UCH-1 (cell line): ENCODE data around the genes ANGPTL2 and RPL12.

- RRBS = no CpG with 5 or more reads among the region's 8 CpGs
Measured at GRCh38 chr9:125765269-125766300, 18.4 kb downstream of the PBX3 start.

DNA sequence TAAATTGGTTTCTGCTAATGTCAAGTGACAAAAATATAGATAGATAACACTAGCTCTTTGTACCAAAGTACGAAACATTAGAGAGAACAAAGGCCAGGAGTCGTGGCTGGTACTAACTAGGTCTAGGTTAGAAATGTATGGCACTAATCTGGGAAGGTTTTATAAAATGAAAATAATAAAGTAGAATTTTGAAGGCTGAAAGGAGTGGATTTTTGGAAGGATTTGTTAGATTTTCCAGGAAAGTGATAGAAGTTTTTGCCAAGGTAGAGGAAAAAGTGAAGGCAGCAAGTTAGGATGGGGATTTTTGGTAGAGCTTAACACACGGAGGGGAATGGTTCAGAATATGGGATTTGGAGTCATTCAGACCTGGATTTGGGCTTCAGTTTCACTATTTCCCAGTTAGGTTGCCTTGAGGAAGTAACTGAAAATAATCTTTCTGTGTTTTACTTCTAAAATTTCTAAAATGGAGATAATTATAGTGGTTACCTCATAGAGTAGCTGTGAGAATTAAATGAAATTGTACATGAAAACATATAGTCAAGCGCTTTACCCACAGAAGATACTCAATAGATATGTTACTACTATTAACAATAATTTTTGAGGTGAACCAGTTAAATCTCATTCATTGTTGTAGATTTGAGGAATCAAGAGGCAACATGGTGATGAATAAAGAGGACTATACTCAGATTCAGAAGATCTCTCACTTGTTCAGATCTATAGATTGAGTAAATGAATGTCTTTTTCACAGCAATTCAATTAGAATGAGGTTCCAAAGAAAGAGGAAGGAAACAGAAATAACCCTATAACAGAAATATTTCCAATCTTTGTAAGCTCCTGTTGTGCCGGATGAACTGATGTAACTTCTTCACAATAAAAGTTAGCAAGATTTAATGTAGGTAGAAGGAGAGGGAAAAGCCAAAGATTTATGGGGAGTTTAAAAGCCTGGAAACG is 91.8 kb downstream of the PBX3 start:
- RRBS = no CpG with 5 or more reads among the region's 6 CpGs

DNA sequence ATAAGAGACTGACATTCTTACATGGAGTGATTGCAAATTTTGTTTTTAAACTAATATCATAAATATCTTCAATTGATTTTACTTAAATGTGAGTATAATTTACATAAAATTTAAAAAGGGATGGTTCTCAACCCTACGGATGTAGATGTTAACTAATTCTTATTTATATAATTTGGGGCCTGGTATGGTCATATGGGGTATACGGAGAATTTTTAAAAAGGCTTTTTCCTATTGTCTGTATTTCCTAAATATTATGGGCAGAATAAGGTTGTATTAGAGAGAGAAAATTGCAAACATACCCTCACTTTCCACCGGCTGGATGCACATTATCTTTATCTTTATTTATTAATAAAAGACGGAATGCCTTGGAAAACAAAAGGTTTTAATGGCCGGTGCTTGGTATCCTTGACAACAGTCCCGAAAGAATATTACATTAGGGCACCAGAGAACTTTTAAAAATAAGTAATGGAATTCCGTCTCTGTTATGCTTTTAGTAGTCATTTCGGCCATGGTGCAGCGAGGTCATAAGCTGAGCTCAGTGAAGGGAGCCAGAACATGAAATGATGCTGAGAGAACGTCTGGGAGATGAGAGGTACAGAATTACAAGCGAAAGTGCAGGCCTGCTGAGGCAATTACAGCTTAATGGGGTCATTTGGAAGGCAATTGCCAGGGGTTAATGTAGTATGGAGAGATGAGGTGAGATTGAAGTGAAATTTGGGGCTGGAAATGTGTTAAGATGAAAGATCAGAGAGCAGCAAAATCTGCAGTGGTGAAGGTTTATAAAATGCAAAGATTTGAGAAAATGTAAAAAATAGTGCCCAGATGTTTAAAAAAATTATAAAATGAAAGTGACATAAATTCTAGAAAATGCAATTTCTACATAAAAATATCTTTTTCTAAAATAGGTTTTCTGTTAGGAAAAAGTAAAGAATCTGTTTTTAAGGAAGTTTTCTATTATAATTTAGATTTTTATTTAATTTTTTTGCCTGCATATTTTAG is 96.3 kb downstream of the PBX3 start:
- RRBS = 91% methylated on average over 1 of the region's 11 CpGs

GRCh38 chr9:126337582-126338461 is 11.2 kb downstream of the MVB12B start:
- RRBS = 86% methylated on average over 4 of the region's 38 CpGs

DNA sequence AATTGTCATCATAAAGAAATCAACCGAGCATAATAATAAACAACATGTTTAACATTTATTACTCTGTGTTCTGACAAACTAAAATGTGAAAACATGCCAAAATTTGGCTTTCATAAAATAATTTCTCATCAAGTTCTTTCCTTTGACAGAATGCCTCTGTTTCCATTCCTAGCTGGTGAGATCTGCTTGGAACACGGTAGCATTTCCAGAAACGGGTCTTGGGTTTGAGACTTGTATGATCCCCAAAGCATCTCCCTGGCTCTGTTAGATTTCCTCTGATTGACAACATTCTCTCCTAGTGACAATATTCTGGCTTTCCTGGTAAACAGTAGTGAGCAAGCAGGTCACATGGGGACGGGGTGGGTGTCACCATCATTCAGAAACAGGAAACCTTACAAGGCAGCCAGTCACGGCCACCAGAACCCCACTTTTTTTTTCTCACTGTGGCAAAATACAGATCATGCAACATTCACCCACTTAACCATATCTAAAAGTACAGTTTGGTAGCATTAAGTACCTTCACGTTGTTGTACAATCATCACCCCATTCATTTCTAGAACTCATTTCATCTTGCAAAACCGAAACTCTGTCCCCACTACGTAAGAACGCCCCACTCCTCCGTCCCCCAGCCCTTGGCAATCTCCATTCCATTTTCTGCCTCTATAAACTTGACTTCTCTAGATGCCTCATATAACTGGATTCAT is 90.1 kb upstream of the LMX1B start:
- RRBS = no CpG with 5 or more reads among the region's 10 CpGs

DNA sequence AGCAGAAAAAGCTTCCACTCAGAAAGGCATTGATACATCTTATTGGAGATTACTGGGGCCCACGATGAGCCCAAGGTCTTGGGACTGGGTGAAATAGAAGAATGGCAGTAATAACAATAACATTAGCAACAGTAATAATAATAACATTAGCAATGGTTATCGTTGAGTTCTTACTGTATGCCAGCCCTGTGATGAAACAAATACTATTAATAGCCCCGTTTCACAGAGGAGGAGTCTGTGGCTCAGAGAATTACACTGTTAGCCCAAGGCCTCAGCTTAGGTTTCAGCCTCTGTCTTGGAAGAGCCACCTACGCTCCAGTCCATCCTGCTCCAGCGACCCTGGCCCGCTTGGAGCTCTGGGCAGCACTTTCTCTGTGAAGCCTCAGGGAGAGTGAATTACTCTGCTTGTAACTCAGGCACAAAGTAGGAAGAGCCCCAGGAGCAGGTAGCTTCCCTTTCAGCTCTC is 26.6 kb upstream of the LMX1B start:
- RRBS = no CpG with 5 or more reads among the region's 6 CpGs

DNA sequence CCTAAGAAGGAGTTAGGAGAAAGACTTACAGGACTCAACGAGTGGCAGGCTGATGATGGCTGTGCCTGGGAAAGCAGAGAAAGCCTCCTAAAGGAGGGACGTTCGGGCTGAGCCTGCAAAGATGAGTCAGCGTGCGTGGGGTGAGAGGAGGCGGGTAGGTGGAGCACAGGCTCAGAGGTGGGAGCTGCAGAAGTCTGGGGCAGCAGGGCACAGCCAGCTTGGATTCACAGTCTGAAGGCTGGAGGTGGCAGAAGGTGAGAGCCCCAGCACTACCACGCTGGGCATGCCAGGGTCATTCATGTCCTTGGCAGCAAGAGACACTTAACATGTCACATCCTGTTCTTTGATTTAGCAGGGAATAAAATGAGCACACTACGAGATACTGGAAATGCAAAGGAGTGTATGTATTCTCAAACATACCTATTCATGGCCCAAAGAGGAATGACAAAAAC is 90.9 kb downstream of the LMX1B start:
- RRBS = no CpG with 5 or more reads among the region's 8 CpGs

DNA sequence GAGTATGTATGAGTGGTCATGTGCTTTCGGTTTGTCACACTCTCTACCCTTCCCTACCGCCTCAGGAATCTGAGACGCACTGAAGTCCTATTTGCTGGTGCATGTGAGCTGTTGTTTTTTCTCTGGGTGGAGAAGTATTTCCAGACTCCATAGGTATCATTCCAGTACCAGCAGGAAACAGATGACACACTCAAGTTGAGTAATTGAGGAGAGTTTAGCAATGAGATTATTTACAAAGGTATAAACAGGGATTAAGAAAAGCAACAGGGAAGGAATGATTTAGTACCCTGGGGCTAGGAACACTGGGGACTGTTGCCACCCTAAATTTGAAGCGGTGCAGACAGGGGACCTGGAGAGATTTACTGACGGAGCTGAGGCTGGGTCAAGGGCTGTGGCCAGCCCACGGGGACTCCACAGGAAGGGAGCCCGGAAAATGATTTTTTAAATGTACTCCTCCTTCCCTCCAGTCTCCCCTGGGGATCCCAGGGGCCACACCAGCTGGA is 13.3 kb upstream of the ZBTB43 start:
- RRBS = no CpG with 5 or more reads among the region's 7 CpGs

DNA sequence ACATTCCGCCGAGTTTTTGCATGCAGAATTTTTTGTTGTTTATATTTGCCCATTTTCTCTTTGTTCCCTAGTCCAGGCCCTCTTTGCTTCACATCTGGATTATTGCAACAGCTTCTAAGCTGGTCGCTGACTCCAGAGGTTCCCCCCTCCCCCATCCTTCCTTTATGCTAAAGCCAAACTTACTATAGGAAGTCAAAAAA is 1.2 kb downstream of the ZBTB34 start:
- RRBS = no CpG with 5 or more reads among the region's 3 CpGs

DNA sequence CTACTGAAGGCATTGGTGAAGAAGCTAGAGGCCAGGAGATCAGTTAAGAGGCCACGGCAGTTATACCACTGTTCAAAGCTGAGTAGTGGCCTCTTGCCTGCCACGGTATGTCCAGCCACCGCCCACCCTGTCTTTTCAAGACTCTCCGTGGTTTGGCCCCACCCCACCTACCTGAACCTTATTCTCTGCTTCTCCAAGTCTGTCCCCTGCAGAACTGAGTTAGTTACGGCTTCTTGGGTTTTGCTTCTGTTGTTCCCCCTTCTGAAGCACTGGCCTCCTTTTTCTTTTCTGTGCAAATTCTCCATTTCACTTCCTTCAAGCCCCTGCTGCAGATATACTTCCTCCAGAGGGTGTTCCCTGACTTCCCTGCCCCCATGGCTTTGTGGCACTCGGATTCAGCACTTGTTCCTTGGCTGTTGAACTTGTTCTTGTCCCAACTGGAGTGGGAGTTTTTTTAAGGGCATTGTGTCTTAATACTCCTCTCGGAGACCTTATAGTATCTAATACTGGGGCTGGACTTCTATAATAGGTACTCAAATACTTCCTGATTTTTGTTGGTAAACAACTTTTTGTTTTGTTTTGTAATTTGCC is 2.0 kb downstream of the ZBTB34 start:
- RRBS = no CpG with 5 or more reads among the region's 7 CpGs

- RRBS = no CpG with 5 or more reads among the region's 3 CpGs
Measured at GRCh38 chr9:127005198-127005973, 90.8 kb downstream of the RALGPS1 start.

- RRBS = no CpG with 5 or more reads among the region's 4 CpGs
Measured at GRCh38 chr9:127090536-127091200, 31.8 kb downstream of the ANGPTL2 start.

GRCh38 chr9:127121883-127122866 is at the start of gene ANGPTL2:
Gene ANGPTL2 (minus strand): TSS chr9:127122635.
- RRBS = 7% methylated on average over 9 of the region's 37 CpGs

DNA sequence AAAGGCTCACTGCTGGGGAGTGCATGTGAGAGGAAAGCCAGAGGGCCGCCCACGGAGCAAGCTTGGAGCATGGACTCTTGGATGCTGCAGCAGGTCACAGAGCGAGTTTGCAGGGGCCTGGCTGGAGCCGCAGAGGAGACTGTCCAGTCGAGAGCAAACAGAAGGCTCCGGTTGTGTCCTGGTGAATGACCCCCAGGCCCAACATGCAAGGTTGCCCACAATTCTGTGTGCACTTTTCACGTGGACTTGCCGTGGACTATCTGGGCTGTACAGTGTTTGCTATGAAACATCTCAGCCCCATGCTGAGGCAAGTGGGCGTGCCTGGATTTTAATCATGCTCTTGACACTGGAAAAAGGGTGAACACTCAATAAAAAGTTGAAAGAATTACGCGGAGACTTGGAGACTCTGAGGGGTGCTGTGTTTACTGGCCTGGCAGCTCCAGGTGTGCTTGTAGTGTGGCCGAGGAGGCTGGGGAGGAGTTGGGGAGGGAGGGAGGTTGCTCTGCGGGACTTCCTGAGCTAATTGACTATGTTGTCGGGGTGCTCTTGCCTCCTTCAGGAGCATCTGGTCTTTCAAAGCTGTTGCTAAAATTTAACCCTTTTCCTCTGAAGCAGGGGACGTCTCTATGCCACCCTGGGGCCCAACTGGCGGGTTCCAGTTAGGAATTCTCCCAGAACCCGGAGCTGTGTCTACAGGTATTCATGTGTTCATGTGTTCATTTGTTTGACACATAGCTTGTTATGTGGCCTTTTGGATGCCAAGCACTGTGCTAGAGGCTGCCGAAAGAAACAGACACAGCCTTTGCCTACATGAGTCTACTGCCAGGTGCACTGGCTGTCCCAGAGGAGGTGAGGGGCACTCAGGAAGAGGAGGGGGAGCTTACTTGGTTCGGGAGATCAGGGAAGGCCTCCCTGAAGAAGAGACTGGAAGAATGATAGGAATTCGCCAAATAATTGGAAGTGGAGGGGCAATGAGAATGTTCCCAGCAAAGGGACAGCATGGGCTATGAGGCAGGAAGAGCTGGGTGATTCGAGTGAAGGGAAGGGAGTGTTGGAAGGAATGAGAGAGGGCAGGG is 54.2 kb upstream of the GARNL3 start:
- RRBS = no CpG with 5 or more reads among the region's 21 CpGs

DNA sequence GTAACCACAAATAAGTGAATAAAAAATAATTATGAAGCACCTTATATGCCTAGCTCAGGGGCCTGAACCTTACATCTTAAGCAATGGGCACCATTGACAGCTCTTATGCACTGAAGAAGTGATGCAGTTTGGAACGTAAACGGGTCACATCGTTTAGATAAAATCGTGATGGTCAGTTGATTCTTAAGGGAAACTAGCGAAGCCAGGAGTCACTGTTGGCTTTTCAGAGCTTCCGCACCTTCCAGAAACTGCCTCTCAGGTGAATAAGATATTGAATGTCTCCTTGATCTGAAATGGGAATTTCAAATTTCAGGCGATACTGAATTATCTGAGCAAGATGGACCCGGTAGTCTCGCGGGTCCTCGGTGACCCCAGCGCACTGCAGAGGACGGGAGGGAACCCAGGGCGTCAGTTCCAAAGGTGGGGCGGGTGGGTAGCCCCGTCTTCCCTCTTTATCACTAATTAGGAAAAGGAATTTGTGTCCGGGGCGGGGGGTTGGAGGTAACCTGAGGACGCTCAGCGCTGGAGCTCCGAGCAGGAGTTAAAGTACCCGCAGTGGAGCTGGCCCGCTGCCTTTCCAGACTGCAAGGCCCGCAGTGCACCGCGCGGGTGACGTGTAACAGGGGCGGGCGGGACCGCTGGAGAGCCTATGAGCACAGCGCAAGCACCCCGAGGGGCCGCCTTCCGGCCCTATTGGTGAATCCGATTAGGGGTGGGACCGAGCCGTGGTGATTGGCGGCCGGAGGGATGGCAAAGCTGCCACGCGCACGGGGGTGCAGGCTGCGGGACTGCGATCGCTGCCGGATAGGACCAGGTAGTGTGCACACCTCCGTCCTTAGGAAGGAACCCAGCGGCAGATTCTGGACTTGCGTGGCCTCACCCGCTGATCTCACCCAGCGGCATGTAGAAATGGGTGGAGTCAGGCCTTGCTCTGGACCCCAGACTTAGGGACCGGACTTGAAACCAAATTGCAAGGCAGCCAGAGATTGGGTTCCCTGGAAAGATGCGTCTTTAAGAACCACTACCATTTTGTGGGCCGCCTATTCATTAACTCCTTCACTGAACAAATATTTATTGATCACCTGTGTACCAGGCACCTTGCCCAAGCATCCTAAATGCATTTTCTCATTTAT is 19.6 kb upstream of the GARNL3 start:
- RRBS = 3% methylated on average over 13 of the region's 55 CpGs

GRCh38 chr9:127448538-127448881 is 2.7 kb downstream of the RPL12 start:
- RRBS = no CpG with 5 or more reads among the region's 2 CpGs

DNA sequence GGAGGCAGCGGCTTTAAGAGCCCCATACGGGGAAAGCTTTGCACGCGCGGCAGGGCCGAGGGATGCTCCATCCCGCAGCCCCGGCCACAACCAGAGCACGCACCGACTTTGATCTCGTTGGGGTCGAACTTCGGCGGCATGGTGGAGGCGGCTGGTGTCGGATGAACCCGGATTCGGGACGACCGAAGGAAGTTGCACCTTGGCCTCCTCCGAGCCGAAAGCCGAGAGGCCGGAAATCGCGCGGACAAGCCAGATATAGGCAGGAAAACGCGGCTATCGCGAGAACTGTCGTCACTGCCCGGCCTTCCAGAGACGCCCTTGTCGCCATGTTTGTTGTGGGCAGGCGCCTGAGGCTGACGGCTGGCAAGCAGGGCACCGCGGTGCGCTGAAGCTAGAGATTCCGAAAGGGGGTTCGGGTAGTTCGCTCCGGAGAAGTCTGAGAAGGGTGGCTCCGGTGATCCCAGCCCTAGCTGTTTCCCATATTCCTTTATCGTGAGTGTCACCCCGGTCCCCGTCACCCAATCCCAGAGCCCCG is at the start of gene RPL12:
Gene RPL12, minus strand, starts transcription at position 229 of the 535 bp plus-strand sequence.
- RRBS = 2% methylated on average over 21 of the region's 49 CpGs

- RRBS = no CpG with 5 or more reads among the region's 9 CpGs
Measured at GRCh38 chr9:127499909-127500242, 48.6 kb downstream of the LRSAM1 start.

- RRBS = no CpG with 5 or more reads among the region's 16 CpGs
Measured at GRCh38 chr9:127506007-127506926, 55.0 kb downstream of the LRSAM1 start.

GRCh38 chr9:127510127-127510436 is 58.8 kb downstream of the LRSAM1 start:
- RRBS = 70% methylated on average over 2 of the region's 12 CpGs